Left colon (tissue), 1 donor: ENCODE measurements around the gene MMD.

- PRO-cap = no peak
These were observed 727 bp downstream of the TOM1L1 start for GRCh38 chr17:54901168-54901990.

DNA sequence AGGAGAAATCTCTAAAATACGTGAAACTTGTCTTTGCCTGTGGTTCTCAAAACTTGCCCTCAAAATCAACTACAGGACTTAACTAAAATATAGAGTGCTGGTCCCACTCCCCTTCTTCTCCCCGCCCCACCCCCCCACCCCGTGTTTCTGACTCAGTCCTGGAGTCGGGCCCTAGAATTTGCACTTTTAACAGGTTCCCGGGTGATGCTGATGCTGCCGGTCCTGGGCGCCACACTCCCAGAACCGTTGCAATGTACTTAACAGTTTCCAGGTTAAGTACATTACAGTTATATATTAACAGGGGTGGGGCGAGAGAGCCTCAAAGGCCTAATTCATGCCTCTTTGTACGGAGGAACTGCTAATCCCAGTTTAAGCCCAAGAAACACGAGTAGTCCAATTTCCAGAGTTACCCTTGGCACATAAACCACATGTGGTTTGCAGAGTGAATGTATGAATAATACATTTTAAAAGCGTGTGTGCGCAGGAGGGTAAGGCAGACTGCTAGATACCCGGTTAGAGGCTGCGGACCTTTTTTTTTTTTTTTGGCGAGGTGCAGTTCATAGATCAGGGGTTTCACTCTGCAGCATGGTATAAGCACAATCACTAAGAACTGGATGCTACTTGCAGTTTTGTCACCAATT lies 866 bp downstream of the COX11 start:
- PRO-cap = no peak

DNA sequence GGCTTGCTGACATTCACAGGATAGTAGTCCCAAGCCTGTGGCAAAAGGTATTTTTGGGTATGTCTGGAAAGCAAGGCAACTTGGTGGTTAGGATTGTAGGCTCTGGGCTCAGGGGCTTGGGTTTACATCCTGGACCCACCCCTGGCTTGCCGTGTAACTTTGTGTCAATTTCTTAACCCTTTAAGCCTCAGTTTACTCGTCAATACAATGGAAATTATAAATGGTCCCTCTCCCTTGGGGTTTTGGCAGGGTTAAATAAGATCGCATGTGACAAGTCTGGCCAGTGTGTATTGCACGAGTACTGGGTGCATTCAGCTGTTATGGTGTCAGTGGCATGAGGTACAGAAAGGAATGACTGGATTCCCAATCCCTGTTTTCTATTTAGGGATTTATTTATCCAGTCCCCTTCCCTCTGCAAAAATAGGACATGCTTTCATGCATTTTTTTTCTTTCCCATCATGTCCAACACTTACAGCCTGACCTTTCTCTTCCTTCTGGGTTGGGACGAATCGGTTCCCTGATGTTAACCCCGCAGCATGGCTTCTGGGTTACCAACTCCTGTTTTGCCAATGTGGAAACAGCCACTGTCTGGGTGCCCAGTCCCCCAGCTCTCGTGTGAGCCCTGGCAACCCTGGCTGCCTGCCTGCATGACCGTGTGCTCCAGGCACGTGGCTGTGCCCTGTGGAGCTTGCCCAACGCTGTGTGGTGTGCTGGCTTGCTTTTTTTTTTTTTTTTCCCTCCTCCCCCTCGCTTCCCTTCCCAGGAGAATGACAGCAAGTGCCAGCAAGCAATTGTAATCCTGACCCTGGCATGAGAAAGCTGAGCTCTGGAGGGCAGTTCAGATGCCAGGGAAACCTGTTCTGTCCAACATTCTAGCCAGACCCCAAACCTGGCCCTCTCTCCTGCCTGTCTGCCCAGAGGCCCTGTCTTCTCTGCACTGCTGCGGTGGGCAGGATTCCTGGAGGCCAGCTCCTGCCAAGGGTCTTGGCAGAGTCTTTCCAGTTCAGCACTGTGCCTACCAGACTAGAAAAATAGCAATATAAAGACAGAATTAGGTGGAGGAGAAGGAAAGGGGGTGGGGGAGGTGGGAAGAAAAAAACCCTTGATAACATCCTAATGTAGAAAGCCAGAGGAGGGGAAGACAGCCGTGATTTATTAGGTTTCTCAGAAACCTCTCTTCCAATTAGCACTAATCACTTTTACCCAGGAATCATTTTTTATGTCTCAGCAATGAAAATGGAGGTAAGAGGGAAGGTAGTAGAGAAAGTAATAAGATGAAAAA lies 8.7 kb downstream of the HLF start:
- PRO-cap = no peak

DNA sequence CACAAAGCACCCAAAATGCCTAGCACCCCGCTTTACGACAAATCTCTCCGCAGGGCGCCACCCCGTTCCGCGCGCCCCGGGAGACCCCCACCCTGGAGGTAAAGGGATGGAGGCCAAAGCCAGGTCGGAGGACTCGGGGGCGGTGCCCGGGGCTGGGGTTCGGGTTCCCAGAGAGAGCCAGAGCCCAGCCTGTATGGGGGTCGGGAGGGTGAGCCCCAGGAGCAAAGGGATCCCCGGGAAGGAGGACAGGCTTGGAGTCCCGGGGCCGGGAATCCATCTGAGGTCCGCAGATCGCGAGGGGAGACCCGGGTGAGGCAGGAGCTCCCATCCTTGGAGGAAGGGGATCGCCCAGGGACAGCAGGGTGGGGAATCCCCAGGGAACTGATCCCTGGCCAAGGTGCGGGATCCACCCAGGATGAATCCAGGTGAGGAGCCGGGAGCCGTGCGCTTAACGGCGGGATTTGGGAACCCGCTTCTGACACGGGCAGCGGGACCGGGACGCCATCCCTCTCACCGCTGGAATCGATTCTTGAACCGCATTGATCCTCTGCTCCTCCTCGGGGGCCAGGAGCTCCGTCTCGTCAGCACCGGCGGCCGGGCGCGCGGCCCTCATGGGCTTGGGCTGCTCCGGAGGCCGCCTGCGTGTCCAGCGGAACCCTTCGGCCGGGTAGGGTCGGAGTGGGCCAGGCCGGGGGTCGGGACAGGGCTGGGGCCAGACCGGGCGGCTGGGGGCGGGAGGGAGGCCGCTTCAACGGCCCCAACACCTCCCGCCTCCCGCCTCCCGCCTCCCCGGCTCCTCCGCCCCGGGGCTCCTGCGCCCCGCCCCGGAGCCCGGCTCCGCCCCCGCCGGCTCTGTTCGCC lies at the start of gene MMD:
MMD (minus strand) TSS at position 680 of the 861 bp plus-strand sequence.
- PRO-cap = bidirectional peak, plus-strand start at position 413 of the sequence, minus-strand start at position 364 of the sequence; bidirectional peak, plus-strand start outside the sequence, minus-strand start at position 776 of the sequence

GRCh38 chr17:55575959-55576804 lies 146.5 kb downstream of the TMEM100 start:
- PRO-cap = unidirectional peak, plus-strand start at chr17:55576660

DNA sequence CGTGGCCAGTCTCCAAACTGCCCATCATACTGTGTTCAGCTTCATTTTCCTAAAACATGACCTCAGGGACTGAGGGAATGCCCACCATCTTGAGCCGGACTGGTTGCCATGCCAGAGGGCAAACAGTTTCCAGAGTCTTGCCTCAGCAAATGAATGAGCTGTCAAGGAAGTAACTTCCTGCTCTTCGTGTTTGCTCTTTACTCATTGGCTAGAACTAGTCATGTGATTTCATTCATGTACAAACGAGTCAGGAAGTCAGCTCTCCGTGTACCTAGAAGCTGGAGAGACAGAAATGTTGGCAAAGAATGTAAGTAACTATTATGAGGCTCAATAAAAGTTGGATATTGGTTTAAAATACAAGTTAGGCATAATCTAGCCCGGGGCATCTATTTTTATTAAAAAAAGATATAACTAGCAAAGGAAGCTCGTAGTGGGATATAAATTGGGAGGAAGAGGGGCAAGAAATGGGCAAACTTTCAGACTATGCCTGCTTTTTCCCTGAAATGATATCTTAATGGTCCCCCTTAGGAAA lies 50.3 kb downstream of the ANKFN1 start:
- PRO-cap = no peak

DNA sequence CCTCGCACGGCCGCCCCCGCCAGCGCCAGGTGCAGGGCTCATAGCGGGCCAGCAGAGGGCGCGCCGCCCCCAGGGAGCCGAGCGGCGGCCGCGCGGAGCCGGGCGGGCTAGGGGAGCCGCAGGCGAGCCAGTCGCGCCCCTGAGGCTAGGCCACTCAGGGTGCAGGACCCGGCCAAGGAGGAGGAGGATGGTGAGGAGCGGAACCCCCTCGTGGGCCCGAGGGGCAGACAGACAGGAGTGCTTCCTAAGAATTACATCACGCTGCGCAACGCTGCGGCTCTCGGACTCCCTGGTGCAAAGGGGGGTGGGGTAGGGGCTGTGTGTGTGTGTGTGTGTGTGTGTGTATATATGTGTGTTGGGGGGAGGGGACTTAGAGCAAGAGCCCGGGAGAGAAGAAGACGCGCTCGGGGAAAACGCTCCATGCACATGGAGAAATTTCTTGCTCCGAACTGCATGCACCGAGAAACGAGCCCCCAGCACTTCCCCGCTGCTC lies 845 bp upstream of the NOG start:
- PRO-cap = no peak

DNA sequence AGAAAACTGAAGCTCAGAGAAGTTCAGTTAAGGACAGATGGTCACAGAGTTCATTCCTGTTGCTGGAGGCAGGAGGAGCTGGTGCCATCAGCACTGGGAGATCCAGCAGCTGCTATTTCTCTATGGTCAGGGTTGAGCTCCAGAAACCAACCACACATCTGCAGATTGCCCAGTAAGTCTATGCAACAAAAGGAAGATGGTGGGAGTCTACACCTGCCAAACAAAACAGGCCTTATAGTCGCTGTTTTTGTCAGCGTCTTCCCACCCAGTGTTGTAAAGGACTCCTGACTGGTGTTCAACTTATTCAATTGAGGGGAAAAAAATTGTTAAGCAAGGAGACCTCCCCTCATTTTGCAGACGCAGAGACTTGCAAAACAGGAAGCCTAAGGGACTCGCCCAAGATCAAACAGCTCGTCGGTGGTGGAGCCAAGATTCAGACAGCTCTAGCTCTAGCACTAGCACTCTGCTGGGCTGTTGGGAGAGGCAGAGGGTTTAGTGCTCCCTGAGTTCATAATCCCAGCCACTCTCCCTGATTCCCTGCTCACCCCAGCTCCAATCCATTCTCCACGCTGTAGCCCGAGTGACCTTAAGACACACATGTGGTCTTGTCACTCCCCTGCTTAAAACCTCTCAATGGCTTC lies 9.0 kb downstream of the NOG start:
- PRO-cap = no peak

GRCh38 chr17:56836720-56837134 lies 2.8 kb downstream of the DGKE start:
- PRO-cap = no peak

- PRO-cap = no peak
These were observed 28.4 kb downstream of the TRIM25 start for GRCh38 chr17:56885227-56886017.

GRCh38 chr17:57105414-57106454 lies 20.7 kb downstream of the AKAP1 start:
- PRO-cap = unidirectional peak, plus-strand start at chr17:57105815

- PRO-cap = no peak
These were observed 52.9 kb downstream of the MSI2 start for GRCh38 chr17:57309053-57309793.

GRCh38 chr17:57365201-57365810 lies 109.0 kb downstream of the MSI2 start:
- PRO-cap = no peak

DNA sequence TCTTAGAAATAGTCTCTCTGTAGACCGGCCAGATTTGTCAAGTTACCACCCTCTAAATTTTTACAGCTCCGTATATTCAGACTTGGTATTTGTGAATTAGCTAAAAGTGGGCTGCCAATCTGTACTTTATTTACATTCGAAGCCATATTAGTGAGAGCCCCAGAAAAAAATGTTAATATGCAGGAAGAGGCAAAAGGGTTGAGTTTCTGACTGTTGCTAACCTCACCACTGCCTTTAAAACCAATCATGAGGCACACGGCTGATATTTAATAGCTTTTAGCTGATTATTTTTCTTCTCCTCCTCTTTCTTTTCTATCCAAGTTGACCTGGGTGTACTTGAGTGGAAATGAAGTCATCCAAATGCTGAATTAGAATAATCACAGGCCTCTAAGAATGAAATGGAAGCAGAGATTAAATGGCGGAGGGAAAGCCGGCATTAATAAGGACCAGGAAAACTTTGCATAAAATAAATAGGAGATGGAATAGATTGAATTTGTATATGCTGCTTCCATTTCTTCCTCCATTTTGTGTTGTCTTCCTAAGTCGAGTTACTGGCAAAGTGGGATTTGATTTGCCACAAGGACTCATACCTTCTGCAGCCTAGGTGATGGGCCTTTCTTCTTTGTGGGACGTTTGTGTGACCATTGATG lies 152.8 kb downstream of the MSI2 start:
- PRO-cap = no peak

DNA sequence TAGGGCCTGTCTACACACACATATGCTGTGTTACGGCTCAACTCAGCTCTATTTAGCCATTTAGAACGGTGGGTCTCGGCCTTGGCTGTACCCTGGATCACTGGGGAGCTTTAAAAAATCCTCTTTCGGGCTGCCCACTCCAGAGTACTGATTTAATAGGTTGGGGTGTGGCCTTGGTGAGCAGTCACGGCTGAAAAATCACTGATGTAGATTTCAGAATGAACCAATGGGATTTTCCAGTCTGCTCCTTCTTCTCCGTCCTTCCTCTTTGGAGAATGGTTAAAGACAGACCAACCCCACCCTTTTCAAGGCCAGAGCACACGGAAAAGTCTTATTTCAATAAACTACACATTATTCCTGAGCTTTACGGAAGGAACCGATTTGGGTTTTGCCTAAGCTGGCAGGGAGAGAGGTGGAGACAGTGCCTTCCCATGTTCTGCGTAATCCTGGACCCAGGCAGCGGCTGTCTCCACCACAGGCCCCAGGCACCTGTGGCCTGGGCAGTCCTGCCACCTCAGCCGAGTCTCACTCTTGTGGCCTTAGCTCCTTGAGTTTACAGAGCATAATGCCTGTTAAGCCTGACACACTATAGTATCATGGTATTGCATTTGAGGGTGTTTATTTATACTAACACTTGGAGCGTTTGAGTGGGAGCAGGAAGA lies 223.3 kb downstream of the CCDC182 start:
- PRO-cap = no peak

- PRO-cap = no peak
These were observed 175.2 kb downstream of the CCDC182 start for GRCh38 chr17:57569942-57570311.

- PRO-cap = no peak
These were observed 25.6 kb upstream of the MRPS23 start for GRCh38 chr17:57875286-57875947.

DNA sequence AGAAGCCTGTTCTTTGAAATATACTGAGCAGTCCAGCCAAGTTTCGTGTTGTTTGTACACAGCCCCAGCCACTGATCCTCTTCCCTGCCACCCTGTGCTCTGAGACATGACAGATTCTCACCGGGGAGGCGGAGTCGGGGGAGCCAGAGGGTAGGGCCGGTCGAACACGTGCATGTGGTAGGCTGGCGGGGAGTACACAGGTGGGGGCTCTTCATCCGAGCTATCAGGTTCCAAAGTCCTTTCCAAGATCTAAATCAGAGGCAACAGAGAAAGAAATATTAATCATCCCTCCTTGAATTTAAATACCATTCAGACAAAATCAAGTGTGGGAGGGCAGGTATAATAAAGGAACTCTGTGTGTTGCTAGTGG lies 29.6 kb upstream of the MRPS23 start:
- PRO-cap = no peak

GRCh38 chr17:57892349-57892859 lies 42.6 kb upstream of the MRPS23 start:
- PRO-cap = no peak

DNA sequence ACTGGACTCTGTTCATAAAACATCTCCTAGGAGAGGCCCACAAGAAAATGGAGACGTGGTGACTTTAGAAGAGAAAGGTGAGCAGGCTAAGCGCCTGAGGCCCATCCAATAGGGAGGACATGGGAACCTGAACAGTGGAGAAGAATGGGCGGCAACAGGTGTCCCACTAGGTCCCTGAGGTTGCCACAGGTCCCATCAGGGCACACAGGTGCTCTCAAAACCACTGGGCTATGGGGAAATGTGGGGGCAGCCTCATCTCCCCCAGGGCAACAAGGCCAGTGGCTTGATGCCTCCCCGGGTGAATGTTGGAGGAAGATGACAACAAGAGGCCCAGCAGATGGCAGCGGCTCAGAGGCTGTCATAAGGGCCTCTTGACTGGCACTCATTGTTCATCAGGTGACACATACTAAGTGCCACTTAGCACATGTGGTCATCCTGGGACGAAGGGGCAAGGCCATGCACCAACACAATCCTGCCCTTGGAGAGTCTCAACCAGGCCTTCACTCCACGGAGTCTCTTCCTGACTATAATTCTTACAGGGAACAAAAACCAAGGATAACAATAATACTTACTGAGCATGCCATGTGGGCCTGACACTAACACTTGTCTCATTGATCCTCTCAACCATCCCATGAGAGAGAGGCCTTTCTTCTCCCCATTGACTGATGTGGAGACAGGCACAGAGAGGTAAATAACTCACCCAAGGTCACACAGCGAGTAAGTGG lies 38.1 kb downstream of the CUEDC1 start:
- PRO-cap = no peak